Epithelial cell of esophagus (primary cell): ENCODE results near the genes KERA and LUM.

DNA sequence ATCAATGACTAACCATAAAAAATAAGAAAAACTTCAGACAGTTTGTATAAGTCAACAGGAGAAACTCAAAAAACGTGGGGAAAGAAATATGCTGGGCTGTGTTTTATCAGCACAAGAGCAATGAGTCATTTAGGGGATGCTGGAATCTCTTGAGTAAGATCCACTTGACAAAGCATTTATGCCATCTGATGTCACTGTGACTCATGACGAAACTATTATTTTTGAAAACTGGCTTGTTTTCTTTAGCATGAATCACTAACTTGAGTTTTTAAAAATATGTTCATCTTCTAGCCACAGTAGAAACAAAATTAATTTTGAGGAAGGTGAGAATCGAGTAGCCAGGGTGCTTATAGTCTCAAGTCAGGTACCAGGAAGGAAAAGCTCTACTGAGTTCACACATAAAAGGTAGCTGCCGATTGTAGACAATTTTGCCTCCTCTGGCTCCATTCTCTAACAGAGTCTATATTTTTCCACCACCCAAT is 456.2 kb upstream of the MGAT4C start:
- RRBS = no CpG with 5 or more reads among the region's 4 CpGs

GRCh38 chr12:88334293-88334796 is 192.2 kb downstream of the TMTC3 start:
- RRBS = no CpG with 5 or more reads among the region's 4 CpGs

- RRBS = no CpG with 5 or more reads among the region's 3 CpGs
Measured at GRCh38 chr12:88574198-88574894, 5.9 kb downstream of the KITLG start.

DNA sequence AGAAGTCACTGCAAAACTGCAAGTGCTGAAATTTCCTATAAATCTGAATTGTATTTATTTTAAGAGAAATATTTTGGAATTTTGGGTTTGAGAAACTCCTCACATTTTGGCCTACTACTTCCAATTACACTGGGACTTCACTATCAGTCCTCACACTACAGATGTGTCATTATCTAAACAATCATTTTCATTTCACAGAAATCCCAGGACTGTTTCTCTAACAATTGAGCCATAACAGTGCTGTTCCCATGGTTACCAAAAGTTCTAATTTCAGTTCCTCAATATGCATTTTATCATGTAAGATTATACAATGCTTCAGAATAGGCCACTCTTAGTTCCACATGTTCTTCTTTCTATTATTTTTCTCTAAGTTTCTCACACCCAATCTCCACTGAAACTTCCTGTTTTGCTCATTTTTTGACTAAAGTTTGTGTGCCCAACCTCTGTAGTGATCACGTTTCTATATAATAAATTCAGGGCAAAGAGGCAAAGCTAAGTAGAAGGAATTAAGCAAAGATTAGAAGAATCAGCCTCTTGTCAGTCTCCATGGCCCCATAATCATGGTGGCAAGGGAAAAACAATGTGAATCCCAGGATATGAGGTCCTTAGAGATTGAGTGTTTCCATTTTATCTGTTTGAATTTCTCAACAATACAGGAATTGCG is 185.8 kb downstream of the DUSP6 start:
- RRBS = no CpG with 5 or more reads among the region's 2 CpGs

DNA sequence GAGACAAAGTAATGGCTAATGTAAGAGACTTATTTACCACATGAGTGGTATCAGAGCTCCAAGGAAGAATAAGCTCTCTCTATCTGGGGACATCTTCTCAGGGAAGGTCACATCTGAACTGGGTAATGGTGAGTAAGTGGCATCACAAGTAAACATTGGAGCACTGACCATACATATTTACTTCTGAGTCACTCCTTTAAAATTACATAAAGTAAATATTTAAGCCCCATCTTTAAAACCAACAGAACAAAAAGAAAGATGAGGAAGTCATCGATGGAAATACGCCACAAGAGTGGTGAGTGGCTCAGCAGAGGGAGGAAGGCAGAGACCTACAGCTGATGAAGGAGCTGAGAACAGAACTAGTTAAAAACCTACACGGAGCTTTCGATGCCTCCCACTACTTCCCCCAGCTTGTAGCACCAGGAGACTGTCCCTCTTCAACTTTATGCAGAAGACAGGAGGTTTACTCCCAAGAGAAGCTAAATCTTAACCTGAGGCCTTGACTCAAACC is 159.8 kb downstream of the DUSP6 start:
- RRBS = no CpG with 5 or more reads among the region's 4 CpGs

GRCh38 chr12:89348581-89349779 is 3.3 kb downstream of the DUSP6 start:
- RRBS = no CpG with 5 or more reads among the region's 10 CpGs

DNA sequence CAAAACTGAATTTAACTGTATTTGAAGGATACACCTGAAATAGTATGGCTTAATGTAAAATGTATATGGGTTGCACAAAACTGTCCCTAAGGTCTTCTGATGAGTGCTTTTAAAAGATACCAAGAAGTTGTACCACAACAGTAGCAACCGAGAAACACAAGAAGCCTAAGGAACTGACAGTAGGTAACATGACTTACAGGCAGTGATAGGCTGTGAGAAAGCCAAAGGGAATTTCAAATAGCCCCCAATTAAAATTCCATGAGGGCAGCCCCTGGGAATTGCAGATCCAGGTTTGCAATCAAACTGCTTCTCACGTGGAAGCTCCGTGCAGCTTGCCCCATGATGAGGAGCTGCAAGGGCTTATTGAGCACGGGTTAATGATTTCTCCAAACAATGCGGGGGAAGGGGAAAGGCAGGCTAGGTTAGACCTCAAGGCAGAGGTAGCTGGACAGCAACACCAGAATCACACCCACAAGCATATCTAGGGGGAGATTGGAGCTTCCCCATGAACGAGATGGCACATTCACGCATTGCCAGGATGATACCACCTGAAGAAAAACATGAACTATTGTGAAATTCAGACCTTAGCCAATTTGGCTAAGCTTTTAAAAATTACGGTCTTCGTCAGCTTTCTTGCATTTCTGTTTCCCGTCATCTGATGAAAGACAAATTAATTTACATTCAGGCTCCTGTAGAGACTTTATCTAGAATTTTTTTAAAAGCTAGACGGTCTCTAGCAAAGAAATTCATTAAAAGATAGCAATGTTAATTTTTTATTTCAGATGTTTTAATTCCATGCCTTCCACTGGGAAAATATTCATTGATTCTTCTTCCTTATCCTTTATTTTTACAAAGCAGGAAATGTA is 5.0 kb upstream of the DUSP6 start:
- RRBS = no CpG with 5 or more reads among the region's 11 CpGs

GRCh38 chr12:89364106-89364531 is 11.8 kb upstream of the DUSP6 start:
- RRBS = no CpG with 5 or more reads among the region's 1 CpG

- RRBS = no CpG with 5 or more reads among the region's 12 CpGs
Measured at GRCh38 chr12:89370266-89371446, 18.4 kb upstream of the DUSP6 start.

GRCh38 chr12:89383408-89383709 is 31.1 kb upstream of the DUSP6 start:
- RRBS = no CpG with 5 or more reads among the region's 2 CpGs

DNA sequence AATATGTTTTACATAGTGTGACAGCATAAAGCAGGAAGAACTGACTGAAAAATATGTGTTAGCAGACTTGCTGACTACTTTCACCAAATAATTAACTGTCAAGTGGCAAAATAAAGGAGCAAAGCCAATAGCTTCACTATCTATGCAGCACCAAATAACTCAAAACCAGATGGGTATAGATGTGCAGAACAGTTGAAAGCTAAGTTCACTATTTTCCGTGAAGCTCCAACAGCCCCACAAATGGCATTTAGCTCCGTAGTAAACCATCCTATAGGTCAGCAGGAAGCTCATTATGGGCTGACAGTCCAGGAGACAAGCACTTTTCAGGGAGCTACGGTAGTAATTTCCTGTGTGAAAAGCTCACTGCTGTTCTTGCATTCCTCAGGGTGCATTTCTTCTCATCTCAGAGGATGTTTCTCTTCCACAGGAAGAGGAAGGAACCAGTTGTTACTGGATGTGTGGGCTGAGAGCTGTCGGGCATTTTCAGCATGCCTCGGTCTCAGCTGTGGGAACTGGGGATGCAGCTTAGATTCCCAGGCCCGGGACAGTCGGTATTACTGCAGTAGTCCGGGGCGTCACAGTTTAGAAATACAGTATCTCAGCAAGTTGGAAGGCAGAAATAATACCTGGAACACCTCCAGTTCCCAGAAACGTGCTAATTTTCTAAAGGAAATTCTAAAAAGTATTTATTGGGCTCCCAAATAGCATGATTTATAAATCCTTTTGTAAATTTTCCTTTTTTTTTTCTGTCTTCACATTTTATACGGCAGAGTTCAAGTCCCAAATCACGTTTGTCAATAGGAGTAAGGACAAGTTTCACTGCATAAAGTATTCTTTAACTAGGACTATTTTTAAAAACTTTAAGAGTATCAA is 72.7 kb downstream of the GALNT4 start:
- RRBS = no CpG with 5 or more reads among the region's 12 CpGs

DNA sequence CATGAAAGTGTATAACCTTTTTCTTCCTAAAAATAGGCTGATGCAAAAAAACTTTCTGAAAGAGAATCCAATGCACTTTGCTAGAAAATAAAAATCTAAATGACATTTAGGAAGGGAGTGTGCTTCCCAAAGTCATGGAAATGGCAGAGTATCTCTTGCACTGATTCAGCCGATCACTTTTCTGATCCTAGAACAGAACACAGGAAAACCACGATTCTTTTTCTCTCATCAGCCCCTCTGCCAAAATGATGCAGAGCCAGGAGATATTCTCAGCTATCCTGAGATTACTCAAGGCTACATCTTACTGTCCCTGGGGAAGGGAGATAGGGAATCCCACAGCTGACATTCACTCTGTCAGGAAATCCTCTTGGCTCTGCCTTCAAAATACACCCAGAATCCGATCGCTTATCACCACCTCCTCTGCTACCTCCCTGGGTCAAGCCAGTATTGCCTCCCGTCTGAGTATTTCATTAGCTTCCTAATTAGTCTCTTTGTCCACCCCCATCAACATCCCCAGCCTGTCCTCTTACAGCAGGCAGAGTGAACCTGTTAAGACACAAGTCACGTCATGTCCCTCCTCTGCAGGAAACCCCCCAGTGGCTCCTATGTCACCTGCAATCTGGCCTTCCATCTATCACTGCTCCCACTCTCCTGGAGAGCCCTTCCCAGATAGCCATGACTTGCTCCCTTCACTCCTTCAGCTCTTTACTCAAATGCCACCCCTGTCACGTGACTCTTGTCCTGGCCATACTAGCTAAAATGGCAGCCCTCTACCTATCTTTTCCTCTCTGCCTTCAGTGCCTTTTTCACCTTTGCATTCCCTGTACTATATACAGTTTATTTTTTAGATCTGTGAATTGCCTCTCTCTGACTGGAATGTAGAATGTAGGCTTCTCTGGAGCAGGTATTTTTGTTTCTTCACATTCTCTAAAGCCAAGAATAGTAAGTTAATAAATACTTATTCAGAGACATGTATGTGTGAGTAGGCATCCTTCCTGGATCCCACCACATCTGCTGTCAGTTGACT is 70.4 kb downstream of the GALNT4 start:
- RRBS = no CpG with 5 or more reads among the region's 7 CpGs

DNA sequence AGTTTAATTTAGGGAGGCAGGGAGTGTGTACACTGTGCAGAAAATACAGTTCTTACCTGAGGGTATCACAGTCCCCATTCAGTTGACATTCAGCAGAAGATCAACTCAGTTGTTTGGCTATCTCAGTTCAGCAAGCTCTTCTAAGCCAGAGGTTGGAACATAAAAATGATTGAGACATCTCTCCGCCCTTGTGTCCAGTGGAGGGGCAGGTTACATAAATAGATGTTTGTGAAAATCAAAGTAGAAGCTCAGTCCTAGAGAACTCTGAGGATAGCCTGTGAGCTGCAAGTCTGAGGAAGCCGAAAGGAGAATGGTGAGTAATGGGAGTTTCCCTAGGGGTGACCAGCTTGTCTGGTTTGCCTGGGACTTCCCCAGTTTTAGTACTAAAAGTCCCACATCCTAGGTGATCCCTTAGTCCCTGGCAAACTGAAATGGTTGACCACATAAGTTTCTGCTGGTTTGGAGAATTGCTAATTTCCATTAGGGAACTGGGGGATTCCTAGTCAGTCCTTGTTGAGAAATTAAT is 251.4 kb upstream of the ATP2B1 start:
- RRBS = no CpG with 5 or more reads among the region's 2 CpGs

DNA sequence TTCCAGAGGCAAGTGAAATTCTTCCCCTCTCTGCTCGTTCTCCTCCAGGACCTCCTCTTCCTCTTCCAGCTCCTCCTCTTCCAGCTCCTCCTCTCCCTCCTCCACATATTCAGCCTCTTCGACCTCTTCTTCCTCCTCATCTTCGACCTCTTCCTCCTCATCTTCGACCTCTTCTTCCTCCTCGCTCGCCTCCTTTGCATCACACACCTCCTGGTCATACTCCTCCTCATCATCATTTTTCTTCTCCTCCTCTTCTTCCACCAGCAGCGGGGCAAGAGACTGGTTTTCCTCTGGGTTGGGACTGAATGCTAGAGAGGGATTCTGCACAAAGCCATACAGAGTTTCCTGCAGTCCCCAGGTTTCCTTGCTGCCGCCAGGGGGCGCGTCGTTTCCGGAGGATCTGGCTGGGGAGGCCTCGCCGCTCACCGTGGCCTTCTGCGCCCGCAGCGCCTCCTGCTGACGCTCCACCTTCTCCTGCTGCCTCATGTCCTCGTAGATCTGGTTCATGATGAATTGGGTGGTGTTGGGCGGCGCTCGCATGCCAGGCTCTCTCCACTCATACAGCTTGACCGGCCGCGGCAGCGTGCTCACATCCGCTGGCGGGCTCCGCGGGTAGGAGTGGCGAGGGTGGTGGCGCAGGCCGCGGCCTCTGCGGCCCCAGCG is 1.2 kb downstream of the CCER1 start:
- RRBS = no CpG with 5 or more reads among the region's 37 CpGs

DNA sequence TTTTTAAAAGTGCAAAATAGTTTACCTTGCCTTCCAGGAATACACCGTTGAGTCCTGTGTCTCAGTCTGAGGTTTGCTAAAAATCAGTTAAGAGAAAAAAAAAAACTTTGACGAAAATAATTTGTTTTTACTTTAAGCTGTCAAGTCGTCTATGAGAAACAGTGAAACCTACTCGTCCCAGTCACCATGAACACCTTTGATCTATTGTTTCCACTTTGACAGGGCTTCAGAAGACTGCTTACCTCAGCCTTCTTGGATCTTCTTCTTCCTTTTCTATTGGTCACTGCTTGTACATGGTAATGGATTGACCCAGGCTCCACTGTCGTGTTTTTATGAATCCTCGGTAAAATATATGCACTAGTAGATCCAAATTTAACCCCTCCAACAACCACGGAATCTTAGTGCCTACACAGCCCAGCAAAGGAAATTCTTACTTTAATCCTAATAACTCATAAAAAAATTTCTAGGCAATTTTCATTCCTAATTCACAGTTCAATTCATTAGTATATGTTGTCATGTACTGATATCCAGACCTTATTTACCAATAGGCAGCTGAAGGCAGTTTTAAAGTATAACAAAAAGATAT is at the start of gene KERA:
KERA (minus strand) TSS at position 306 of the 586 bp plus-strand sequence.
- RRBS = no CpG with 5 or more reads among the region's 7 CpGs

DNA sequence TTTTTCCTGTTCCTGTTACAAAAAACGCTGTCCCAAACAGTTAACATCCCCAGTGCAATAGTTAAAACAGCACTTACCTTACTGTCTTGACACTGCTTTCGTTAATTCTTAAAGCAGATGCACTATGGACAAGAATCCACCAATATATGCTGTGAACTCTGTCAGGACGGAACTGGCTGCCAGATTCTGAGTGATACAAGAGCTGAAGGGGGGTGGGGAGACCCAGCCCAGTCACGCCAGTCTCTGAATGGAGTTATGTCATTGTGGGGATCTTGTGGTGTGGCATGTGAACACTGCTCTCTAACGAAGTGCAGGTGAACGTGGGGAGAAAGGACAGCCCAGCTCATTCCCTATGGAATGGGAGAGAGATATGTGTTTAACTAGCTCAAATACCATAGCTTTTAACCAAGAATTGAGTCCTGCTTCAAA is at the start of gene LUM:
LUM (minus strand) TSS at position 174 of the 429 bp plus-strand sequence.
- RRBS = no CpG with 5 or more reads among the region's 6 CpGs

DNA sequence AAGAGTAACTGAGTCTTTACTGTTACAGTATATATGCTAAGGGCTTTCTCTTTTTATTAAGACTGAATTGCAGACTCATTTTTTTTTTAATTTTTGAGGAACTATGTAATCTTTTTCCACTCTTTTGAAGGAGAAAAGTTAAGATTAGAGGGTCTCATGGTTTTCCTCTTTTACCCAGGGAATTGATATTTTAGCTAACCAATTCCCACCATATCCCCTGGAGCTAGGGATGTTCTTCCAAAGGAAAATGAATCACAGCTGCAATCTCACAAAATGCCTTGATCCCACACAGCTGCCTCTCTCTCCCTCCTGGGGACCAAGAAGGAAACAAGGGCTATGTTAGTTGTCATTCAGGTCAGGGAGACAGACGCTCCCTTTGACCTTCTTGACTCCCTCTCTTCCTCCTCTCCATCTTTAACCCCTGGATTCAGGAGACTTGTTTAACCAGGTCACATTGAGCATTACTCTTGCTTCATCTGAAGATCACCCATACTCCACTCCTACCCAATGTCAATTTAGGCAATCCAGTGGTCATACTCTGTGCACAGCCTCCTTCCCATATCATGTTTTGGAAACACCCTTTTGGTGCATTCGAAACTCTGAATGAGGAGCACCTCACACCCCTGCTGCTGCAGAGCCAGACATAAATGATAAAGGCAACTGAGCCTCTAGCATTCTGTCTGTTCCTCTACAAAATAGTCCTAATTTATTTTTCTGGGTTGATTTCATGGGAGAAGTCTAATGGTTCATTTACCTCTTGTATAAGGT is 9.4 kb downstream of the DCN start:
- RRBS = no CpG with 5 or more reads among the region's 2 CpGs

GRCh38 chr12:91224290-91224880 is 41.8 kb upstream of the DCN start:
- RRBS = no CpG with 5 or more reads among the region's 3 CpGs

DNA sequence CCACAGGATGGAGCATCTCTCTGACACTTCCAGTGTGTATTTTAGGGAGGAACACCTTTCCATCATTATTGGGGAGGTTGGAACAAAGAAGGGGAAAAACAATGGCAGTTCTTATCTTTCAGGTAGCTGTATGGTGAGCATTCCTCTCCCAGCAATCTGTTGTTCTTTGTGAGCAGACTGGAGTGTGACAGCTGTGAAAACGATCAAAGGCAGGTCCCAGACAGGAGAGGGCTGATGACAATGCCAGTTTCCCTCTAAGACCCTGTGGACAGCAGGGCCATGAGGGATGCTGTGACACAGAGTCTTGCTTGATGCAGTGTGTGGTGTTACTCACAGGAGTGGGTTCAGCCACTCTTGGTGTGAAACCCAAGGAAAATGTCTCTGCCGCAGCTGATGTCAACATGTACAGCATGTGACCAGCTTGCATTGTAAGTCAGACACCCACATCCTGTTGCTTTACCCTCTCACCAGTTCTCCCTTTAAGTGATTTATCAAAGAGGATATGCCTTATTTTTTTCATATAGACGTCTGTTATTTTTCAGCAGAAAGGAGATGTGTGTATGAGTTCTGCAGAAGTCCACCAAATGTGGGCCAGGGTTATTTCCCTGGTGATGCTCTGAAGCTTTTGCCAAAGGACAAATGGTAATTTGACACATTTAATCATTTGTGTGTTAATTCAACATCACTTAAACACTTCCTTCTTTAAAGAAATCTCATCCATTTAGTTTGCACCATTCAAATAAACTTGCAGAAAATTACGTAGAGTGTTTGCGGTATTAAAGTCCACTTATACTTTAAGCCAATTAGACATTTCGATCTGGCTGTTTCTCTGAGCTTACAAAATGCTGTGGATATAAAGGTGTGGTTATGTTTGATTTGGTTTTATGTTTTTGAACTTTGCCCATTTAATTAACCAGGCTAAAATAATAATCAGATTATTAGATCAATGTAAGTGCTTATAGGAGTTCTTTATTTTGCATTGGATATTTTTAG is 268.5 kb downstream of the BTG1 start:
- RRBS = no CpG with 5 or more reads among the region's 6 CpGs